SK-N-SH (cell line): Measurements from ENCODE around the genes DSC2, DSG1 and RNF125.

DNA sequence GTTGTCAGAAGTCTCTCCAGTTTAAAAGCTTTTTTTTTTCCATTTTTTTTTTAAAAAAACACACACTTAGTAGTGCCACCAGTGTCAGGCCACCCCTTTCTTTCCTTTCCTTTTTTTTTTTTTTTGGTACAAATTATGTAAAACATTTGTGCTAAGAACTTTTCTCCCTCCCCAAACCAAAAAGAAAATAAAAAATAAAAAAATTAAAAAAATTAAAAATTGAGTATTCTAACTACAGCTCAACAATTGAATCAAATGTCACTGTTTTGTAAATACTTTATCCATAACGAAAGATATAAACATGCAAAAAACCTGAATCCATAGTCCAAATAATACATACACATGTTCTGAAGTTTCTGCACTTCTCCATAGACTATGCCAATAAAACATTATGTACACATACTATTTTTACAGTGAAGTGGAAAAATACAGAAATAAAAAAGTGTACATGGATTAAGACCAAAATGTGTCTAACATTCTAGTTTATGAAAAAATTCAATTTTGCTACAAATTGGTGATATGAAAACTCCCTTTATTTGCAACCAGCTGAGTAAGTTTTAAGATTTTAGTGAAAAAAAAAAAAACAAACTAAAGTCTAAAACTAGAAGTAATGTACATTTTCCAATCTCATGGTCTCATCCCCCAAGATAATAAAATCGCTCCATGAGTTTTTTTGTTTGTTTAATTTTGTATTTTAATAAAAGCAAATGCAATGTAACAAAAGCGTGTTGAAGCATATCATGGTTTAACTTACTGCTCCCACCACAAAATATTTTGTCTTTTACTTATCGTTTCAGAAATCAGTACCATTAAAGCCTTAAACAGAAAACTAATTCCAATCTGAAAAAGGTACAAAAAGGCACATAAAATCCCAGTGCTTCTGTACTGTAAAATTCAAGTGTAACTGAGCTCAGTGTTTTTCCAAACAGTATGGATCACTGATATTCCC, 225.6 kb downstream of the CDH2 start:
- RRBS: no CpG with 5 or more reads among the region's 4 CpGs
CAGE:
- cytosol, long polyA plus RNA: start-site peak on the minus strand centred at position 609 of the sequence, 761 bp wide, 477 and 1,398 reads in 2 replicates
- long polyA plus RNA: start-site peak on the minus strand centred at position 590 of the sequence, 725 bp wide, 1,371 and 1,358 reads in 2 replicates
- nucleus, long polyA plus RNA: start-site peak on the minus strand centred at position 606 of the sequence, 749 bp wide, 1,096 and 3,124 reads in 2 replicates

DNA sequence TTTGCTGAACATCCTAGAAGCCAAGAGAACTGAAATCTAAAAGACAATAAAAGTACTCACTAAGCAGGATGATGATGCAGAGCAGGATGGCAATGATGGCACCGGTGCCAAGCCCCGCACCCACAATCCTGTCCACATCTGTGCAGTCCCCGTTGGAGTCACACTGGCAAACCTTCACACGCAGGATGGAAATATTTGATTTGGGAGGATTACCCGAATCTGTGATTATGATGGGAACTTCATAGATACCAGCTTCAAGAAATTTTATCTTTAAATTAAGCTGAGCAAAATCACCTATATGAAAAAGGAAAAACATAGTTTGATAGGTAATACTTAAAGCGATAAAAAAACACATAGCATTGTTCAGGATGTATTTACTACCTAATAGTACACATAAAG, 192.0 kb downstream of the CDH2 start:
- RRBS: no CpG with 5 or more reads among the region's 6 CpGs
CAGE:
- cytosol, long polyA plus RNA: no peak
- long polyA plus RNA: no peak
- nucleus, long polyA plus RNA: no peak

DNA sequence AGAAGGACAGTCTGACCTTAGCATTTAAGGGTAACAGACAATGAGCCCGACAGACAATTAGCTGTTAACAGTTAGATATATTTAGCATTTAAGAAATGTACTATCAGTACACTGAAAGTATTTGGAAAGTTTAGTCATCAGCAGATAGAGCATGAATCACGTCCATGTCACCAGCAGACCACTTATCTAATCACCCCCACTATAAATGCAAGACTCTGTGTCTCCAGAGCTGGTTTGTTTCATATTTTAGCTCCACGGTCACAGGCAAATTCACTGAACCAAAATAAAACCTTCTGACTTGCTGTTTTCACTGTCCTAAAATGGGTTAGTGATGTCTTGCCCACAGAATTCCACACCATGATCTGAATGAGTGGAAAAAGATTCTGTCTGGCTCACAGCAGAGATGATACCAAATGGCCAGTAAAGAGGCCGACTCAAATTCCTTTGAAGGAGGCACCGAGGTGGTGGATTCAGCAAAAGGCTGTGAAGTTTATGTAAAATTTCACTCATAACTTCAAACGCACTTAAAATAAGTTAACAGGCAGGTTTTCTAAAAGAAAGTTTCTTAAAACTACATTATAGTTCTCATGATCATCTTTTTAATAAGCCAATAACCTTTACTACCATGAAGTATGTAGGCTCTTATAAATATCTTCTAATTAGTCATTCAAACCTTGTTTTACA, 64.8 kb downstream of the CDH2 start:
- RRBS: no CpG with 5 or more reads among the region's 6 CpGs
CAGE:
- cytosol, long polyA plus RNA: no peak
- long polyA plus RNA: no peak
- nucleus, long polyA plus RNA: no peak

GRCh38 chr18:28119829-28120057, 57.2 kb downstream of the CDH2 start:
- RRBS: no CpG with 5 or more reads among the region's 5 CpGs
CAGE:
- cytosol, long polyA plus RNA: no peak
- long polyA plus RNA: no peak
- nucleus, long polyA plus RNA: no peak

- RRBS: no CpG with 5 or more reads among the region's 5 CpGs
CAGE:
- cytosol, long polyA plus RNA: no peak
- long polyA plus RNA: no peak
- nucleus, long polyA plus RNA: no peak
Measured at GRCh38 chr18:28126586-28127210, 50.2 kb downstream of the CDH2 start.

- RRBS: 1% methylated on average over 12 of the region's 57 CpGs
CAGE:
- cytosol, long polyA plus RNA: no peak
- long polyA plus RNA: no peak
- nucleus, long polyA plus RNA: no peak
Measured at GRCh38 chr18:28174922-28175982, 1.7 kb downstream of the CDH2 start.

GRCh38 chr18:29660732-29661123, 1381.8 kb downstream of the DSC3 start:
- RRBS: no CpG with 5 or more reads among the region's 2 CpGs
CAGE:
- cytosol, long polyA plus RNA: no peak
- long polyA plus RNA: no peak
- nucleus, long polyA plus RNA: no peak

GRCh38 chr18:31101834-31102771, at the start of gene DSC2:
Gene DSC2 (minus strand): TSS chr18:31102421.
- RRBS: 6% methylated on average over 27 of the region's 64 CpGs
CAGE:
- cytosol, long polyA plus RNA: no peak
- long polyA plus RNA: no peak
- nucleus, long polyA plus RNA: no peak

- RRBS: no CpG with 5 or more reads among the region's 11 CpGs
CAGE:
- cytosol, long polyA plus RNA: no peak
- long polyA plus RNA: no peak
- nucleus, long polyA plus RNA: no peak
Measured at GRCh38 chr18:31206778-31207364, 44.2 kb upstream of the DSC1 start.

GRCh38 chr18:31317951-31318500, at the start of gene DSG1:
Gene DSG1 (plus strand): TSS chr18:31318160.
- RRBS: no CpG with 5 or more reads among the region's 3 CpGs
CAGE:
- cytosol, long polyA plus RNA: no peak
- long polyA plus RNA: no peak
- nucleus, long polyA plus RNA: no peak

- RRBS: no CpG with 5 or more reads among the region's 6 CpGs
CAGE:
- cytosol, long polyA plus RNA: no peak
- long polyA plus RNA: no peak
- nucleus, long polyA plus RNA: no peak
Measured at GRCh38 chr18:31339684-31340114, 21.7 kb downstream of the DSG1 start.

DNA sequence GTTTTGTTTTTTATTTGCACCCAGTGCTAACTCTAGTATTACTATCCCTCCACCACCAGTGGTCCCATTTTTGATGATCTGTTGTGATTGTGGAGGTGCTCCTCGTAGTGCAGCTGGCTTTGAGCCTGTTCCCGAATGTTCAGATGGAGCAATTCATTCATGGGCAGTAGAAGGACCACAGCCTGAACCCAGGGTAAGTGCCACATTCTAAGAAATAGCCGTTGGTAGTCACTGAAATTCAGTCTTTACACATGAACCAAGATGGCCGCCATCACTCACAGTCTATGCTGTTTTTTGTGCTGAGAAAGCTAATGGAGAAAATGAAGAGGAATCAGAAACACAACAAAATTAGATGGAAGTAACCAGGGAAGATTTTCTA, 25.4 kb downstream of the DSG1 start:
- RRBS: no CpG with 5 or more reads among the region's 4 CpGs
CAGE:
- cytosol, long polyA plus RNA: no peak
- long polyA plus RNA: no peak
- nucleus, long polyA plus RNA: no peak

DNA sequence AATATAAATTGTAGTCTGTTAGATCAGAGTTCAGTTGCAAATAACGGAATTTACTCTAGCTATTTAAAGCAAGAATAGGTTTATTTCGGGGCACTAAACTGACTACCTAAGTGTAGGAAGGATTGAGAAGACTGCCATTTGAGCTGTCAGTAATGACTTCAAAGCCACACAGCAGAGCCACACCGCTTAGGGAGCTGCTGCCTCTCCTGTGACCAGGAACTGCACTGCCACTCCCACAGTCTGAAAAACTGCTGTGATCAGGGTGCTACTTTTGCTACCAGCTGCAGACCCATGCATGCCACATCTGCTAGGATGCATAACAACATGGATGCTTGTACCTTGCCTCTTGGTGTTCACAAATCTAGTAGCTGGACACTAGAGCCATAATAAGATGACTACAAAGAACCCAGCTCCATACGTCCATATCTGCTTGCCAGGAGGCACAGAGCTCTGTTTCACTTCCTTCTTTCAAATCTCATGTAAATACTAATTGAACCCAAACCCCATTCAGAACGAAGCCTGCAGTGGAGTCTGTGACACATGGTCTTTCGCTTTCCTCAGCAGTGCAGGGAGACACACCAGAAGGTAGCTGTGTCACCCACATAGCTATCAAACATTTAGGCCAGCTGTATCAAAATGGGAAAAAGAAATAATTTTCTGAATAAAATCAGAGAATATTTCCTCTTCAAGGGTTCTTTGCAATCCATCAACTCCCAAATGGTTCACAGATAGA, 2.3 kb downstream of the DSG2 start:
- RRBS: no CpG with 5 or more reads among the region's 6 CpGs
CAGE:
- cytosol, long polyA plus RNA: no peak
- long polyA plus RNA: no peak
- nucleus, long polyA plus RNA: no peak

GRCh38 chr18:31546099-31546667, 45.5 kb upstream of the TTR start:
- RRBS: no CpG with 5 or more reads among the region's 5 CpGs
CAGE:
- cytosol, long polyA plus RNA: no peak
- long polyA plus RNA: no peak
- nucleus, long polyA plus RNA: no peak

GRCh38 chr18:31581399-31581936, 10.2 kb upstream of the TTR start:
- RRBS: no CpG with 5 or more reads among the region's 2 CpGs
CAGE:
- cytosol, long polyA plus RNA: no peak
- long polyA plus RNA: no peak
- nucleus, long polyA plus RNA: no peak

DNA sequence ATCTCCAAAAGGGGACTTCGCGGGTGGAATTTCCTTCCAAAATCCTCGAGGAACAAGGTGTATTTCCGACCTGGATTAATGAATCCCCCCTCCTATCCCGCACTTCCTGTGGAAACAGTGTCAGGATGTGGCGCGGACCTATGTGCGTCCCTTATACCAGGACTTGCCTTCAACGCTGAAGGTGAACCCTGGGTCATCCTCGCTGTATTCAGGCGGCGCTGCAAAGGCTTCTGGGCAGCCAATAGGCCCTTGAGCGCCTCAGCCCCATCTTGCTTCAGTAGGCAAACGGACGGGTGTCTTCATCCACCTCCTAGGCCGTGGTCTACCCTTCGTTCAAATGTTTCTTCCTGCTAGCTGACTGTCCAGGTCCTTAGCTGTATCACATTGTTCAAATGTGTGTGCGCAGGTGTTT, 1.4 kb upstream of the B4GALT6 start:
- RRBS: no CpG with 5 or more reads among the region's 18 CpGs
CAGE:
- cytosol, long polyA plus RNA: no peak
- long polyA plus RNA: no peak
- nucleus, long polyA plus RNA: no peak

DNA sequence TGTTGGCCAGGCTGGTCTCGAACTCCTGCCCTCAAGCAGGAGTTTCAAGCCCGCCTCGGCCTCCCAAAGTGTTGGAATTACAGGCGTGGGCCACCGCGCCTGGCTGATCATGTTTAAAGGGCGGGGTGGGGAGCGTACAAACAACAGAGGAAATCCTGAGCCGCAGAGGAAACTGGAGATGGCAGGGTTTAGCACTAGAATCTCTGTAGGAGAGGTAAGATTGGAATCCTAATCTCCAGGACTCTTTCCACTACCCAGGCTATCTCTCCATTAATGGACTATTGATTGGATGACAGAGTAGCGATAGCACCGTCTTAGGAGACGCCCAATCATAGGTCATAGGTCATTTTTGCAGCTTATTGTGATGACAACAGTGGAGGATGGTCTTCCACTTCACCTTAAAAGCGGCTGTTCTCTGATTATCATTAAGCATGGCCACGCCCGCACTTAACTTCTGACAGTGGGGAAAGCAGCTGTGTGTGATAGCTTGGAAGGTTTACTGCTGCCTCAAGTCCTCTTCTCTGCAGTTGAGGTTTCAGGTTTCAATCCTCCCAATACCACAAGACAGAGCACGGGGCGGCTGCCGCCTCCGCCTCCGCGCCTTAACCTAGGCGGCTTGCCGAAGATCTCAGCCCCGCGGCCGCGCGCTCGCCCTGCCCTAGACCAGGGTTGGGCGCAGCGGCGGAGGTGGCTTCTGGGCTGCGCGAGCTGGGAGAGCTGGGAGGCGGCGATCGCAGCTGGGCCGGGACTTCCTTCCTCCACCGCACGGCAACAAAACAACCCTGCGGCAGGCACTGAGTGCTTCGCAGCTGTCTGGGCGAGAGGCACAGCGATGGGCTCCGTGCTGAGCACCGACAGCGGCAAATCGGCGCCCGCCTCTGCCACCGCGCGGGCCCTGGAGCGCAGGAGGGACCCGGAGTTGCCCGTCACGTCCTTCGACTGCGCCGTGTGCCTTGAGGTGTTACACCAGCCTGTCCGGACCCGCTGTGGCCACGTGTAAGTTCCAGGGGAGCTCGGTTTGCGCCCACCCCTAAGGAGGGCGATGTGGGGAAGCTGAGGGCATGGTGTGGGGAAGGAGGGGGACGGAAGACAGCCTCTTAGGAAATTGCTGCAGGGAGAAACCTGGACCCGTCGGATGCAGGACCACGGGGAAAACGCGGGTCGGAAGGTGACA, at the start of gene RNF125:
TSS of gene RNF125 (plus strand) at position 794 of the 1,174 bp plus-strand sequence.
- RRBS: 2% methylated on average over 7 of the region's 73 CpGs
CAGE:
- cytosol, long polyA plus RNA: no peak
- long polyA plus RNA: no peak
- nucleus, long polyA plus RNA: no peak

GRCh38 chr18:32049849-32050108, 31.2 kb downstream of the RNF125 start:
- RRBS: no CpG with 5 or more reads among the region's 1 CpG
CAGE:
- cytosol, long polyA plus RNA: no peak
- long polyA plus RNA: no peak
- nucleus, long polyA plus RNA: no peak

DNA sequence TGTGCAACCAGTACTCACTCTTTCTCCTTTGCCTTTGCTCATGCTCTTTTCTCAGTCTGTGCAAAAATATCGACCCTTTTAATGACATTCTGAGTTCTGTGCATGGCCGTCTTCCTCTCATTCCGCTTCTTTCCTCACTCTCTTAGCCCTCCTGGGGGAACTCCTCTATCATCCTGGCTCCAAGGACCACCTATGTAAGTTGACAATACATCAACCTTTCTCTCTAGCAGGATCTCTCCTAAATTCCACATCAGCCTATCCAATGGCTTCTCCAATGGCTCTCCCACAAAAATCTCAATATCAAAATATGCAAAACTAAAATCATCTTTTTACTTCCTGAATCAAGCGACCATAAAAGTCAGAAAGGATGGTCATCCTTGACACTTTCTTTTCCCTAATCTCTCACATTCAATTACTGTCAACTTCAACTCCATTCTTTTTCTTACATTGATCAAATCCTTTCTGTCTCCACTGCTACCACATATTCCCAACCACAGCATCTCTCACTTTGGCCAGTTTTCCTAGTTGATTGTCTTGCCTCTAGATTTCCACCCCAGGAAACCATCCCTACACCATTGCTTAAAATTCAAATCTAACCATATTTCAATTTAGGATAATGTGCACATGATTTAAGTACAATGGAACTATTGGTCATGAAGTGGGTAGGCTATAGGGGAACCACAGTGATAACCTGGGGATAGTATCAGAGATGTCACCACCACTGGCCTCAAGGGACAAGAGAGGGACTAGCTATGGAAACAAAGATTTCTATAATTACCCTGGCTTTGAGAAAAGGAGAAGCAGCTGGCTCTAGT, 131.7 kb downstream of the MEP1B start:
- RRBS: no CpG with 5 or more reads among the region's 4 CpGs
CAGE:
- cytosol, long polyA plus RNA: no peak
- long polyA plus RNA: no peak
- nucleus, long polyA plus RNA: no peak

GRCh38 chr18:32382924-32383617, 87.6 kb downstream of the GAREM1 start:
- RRBS: no CpG with 5 or more reads among the region's 5 CpGs
CAGE:
- cytosol, long polyA plus RNA: no peak
- long polyA plus RNA: no peak
- nucleus, long polyA plus RNA: no peak